ENCODE results near the genes OR4K14, OR6S1, ANG and NDRG2.

- PRO-cap: no peak
Observed at GRCh38 chr14:20019009-20019526, at the start of gene OR4K14. OR4K14 (minus strand) TSS chr14:20019307.

DNA sequence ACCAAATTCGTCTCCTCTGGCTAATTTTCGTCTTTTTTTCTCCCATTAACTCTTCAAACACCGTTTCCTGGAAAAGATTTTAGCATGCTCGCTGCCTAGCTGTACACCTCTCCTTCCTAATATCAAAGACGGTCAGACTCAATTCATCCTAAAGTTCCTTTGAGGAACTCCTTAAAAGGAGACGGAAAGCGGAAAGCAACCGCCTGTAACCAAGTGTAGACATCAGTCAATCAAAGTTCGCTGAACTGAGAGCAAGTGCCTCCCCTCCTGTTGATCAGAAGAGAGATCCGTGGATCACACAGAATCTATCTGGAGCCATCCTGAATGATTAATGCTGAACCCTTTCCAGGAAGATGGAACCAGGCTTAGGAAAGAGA lies 411 bp upstream of the TEP1 start:
- PRO-cap: no peak

GRCh38 chr14:20476573-20477755 lies 7.8 kb downstream of the PNP start:
- PRO-cap: no peak

DNA sequence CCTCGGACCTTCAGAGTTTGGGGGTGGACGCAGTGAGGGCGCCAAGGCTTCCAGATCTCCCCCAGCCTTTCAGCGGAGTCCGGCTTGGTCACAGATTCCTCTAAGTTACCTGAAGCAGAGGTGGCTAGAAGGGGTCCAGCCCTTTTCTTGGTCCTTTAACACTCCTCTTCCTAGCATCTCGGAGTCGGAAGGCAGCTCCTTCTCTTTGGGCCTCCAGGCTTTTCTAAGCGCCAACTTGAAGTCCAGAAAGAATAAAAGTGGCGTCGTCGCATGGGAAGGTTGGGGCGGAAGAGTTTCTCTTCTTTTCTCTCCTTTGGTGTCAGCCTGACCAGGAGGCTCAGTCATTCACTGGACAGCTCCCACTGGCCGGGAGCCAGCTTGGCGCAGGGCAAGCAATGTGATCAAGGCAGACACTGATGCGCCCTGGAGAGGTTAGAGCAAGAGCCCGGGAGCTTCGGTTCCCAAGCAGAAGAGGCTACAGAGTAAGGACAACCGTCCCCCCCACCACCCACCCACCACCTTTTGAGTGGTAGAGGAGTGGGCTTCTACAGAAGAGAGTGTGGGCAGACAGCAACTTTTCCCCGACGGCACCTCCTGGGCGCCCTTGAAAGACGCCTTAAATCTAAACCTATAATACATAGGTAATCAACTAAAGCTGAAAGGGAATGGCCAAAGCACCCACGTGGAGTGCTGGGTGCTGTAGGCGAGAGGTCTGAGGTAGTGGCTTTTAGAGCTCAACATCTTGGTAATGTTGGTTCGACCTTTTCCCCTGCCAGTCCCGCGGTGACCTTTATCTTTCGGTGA lies 9.4 kb downstream of the OR6S1 start:
- PRO-cap: no peak

DNA sequence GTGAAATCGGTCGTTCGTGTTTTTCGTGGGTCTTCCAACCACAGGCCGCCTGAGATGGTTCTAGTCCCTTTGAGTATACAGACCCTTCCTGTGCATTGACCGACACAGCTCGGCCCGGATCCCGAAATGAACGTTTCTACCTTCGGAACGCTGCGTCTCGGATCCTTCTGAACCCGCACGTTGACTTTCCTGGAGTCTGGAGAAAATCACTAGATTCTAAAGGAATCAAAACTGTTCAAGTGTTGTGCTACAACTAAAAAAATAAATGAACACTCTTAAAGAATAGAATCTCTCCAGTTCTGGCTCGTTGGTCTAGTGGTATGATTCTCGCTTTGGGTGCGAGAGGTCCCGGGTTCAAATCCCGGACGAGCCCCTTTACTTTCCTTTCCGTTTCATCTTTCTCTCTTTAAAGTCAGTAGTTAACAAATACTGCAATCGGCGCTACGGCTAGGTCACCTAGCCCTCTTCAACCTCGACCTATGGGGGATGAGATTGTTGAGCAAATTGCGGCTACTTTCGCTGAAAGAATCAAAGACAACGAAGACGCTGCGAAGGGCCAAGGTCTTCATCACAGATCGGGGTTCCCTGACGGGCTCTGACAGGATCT lies 8.7 kb downstream of the OR6S1 start:
- PRO-cap: no peak

DNA sequence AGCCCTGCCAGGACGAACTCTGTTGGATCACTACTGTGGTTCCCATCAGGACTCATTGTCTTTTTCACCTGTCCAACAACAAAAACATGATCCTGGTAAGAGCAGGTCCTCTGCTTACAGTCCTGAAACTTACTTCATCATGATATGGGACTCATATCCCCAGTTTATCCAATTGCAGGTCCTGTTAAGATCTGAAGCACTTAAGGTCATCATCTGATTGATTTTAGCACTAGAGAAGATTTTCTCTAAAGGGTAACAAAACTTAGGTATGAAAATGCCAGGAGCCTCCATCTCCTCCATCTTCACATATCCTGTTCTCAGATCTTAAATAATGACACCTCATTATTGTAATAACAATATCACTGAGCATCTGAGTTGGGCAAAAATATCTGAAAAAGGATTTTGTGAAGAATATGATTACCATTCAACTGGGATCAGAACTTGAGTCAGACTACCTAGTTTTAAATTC lies at the start of gene OR6S1:
OR6S1 (minus strand) TSS at position 56 of the 469 bp plus-strand sequence.
- PRO-cap: no peak

DNA sequence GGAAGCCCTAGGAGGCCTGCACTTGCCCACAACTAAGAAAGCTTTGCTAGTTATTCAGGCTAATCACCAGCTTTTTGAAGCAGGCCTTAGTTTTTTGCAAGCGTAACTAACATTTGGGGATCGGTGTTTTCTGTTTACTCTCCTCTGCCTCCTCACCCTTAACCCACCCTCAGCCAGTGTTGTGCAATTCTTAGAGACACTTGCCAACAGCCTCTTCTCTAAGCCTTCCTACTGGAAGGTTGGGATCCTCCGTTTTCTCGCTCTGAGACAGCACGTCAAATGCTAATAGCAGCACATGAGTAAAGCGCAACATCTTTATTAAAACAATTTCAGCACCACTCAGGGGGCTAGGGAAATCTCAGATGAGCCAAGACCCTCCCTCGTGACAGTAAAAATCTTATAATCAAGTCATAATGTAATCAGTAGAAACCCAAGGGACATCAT lies 704 bp downstream of the RNASE4 start:
- PRO-cap: no peak

DNA sequence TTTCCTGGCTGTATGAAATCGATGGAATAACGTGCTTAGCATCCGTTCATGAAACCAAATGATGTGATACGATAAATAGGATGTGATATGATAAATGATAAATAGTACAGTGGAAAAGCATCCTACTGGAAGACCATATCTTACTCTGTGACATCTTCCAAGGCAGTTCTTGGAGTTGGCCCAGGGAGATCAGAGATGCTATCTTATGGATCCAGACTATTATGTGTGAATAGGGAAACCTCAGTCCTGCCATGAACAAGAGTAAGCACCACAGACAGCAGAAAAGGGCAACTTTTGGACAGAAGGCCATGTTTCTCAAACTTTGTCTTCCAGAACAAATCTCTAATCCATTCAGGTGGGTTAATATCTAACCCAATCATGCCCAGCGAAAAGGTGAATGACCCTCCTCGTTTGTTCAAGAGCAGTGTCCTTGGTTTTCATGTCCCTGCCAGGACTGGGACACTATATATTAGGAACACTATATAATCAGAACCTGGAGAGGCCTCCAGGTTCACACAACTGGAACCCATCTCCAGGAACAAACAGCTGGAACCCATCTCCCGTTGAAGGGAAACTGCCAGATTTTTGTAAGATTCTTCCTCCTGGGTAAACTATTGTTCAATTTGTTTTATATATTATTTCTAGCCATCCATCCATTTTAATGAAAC lies at the start of gene ANG:
ANG (plus strand) TSS at position 496 of the 668 bp plus-strand sequence.
- PRO-cap: no peak

- PRO-cap: no peak
Observed at GRCh38 chr14:20714587-20715404, 26.2 kb downstream of the ANG start.

GRCh38 chr14:20730959-20731304 lies 14.8 kb upstream of the EDDM3A start:
- PRO-cap: unidirectional peak, minus-strand start at chr14:20731010

DNA sequence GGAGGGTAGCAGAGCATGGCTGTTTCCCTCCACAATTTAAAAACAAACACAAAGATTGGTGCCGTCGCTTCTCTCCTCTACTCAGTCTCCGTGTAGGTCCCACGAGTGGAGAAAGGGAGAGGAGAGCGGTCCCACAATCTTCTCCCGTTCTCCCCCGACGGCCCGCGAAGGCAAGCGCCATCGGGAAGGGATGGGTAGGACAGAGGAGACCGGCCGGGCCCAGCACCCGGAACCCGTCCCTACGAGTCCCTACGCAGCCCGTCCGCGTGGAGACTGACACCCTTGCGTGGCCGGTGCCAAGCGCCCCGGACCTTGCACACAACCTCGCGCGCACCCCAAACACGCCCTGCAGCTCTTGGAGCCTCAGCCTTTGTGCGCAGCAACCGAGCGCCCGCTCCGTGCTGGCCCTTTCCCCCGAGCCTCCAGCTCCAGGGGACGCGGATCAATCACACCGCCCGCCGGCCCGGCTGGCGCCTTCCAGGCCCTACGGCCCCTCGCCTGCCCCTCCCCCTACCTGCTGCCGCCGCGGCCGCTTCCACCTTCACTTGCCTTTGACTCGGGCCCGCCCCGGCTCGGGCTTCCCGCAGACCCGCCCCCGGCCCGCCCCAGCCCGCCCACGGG lies at the start of gene NDRG2:
NDRG2 (minus strand) TSS at position 547 of the 621 bp plus-strand sequence.
- PRO-cap: bidirectional peak, plus-strand start outside the sequence, minus-strand start at position 547 of the sequence

DNA sequence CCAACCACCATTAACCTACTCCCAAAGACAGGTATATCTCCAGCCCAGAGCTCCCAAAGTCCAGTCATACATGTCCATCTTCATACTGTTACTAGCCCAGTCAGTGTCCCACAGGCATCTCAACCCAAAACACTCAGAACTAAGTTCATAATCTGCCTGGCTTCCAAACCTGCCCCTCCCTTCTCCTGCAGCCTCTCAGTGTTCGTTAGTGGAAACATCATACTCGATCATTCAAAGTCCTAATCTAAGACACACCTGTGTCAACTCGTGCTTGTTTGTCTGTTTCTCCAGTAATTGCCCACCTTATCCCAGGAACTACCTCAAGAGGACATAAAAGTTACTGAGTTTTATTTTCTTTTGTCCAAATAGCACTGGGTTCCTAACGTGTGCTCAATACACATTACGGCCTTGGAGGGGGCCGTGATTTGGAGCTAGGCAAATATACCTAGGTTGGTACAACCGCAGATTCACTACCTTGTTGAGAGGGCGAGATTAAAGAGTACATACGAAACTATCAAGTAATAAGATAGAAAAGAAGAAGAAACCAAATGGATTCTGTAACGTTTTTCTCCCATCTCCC lies 3.0 kb downstream of the RNASE8 start:
- PRO-cap: no peak

- PRO-cap: no peak
Observed at GRCh38 chr14:21085933-21086476, 12.4 kb downstream of the ZNF219 start.

DNA sequence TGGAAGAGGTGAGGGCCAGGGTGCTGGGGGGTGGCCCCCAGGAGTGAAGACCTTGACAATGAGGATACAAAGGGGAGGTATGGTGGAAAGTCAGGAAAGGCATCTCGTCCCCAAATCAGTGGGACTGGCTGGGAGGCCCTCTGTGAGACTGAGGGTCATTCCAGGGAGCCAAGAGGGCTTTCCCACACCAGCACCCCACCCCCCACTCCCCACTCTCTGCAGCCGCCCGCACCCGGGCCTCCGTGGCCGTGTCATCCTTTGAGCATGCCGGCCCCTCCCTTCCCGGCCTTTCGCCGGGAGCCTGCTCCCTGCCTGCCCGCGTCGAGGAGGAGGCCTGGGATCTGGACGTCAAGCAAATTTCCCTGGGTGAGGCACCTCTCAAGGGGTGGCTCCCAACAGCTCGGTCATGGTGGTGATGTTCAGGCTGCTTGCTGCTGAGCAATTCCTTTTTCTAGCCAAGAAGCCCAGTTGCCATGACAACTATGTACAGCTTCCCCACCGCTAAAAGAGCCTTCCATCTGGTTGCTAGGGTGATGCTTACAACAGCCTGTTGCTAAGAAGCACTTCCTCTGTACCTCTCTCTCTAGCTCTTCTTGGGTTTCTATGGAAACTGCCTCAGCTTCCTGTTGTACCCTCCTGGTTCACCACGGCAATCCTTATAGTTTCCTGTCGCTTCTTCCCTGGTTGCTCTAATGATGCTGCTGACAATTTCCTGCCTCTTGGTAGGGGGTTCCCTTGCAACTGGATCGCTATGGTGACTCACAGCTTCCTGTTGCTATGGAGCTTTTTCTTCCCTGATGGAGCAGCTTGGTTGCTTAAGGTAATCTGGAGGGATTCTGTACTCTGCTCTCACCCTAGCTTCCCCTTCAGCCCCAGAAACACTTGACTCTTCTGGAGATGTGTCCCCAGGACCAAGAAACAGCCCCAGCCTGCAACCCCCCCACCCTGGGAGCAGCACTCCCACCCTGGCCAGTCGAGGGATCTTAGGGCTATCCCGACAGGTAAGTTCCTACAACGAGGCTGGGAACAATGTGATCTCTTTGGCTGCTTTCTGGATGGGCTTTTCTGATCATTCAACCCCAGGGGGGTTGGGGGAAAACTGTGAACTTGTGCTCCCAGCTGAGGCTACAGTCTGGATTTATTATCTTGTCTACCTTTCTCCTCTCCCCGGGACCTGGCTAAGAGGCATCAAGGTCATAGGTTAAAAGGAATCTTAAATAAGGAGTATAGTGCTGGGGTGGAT lies 10.9 kb downstream of the ZNF219 start:
- PRO-cap: no peak

DNA sequence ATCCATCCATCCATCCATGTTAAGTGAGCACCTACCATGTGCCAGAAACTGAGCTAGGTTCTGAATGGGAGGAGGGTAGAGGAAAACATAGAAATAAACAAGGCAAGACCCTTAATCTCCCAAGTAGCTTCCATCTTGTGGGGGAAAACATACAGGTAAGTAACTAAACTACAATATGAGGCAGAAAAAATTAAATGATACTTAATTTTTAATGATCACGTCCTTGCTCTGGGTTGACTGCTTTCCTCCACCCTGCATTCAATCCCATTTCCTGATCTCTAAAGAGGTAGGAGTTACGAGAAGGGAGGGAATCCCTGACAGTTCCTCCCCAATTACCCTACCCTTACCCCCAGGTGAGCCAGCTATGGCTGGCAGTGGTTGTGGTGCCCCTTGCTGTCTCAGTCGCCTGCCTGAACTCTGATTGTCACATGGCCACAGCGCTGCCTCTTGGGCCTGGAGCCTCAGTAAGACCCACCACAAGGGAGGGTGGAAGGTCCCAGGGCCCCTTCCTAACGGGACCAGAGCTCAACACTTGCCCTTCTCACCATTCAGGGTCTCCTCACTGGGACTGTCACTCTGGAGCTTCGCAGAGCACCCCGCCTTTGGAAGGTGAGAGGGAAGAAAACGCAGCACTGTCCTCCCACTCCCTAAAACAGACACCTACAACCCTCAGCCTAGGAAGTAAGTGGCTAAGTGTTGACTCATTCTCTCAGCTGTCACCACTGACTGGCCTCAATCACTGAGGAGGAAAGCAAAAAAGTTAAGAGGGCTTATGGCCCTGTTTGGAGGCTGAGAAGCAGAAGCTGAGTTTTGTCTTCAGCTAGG lies 858 bp downstream of the TMEM253 start:
- PRO-cap: no peak

DNA sequence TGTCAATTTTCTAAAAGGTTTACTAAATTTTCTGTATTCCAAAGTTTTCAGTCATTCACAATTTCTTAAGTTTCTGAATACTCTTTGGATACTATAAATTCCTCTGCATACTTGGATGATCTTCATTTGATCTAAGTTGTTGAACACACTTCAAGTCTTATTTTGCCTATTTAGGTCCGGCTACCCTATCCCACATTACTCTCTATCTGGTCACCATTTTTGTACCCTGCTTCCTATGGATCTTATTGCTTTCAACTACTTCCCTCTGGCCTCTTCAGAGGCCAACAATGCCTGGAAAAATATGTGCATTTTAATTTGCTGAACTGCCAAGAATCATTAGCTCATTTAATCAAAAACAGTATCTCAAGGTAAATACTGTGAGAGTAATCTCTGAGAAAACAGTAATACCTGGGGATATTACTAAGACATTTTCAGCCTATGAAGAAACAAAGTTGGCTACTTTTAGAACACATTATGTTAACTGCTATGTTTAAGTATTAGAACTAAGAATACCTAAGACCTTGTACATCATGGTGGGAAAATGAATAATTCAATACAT lies 27.7 kb downstream of the HNRNPC start:
- PRO-cap: no peak

DNA sequence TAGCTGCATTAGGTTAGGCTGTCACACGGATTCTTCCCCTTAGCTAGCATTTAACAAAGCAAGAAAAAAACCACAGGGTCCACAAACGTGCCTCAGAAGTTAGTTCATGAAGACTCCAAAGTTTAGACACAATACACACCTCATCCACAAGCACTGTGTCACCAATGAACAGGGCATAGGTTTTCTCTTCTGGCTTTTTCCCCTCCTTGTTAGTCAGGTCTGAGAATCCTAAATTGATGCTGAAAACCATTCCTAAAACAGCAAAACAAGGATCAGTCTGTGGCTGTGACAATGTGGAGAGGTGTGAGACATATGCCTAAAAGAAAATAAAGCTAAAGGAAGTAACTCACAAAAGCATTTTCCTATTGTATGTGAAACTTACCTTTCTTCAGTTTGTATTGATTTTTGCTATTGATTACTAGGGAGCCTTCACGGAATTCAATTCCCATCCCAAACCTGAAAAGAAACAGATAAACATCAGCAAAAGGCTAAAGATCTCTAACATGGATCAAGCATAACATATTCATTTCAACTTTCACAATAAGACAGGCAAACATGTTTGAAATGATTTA lies 19.0 kb downstream of the SUPT16H start:
- PRO-cap: no peak

DNA sequence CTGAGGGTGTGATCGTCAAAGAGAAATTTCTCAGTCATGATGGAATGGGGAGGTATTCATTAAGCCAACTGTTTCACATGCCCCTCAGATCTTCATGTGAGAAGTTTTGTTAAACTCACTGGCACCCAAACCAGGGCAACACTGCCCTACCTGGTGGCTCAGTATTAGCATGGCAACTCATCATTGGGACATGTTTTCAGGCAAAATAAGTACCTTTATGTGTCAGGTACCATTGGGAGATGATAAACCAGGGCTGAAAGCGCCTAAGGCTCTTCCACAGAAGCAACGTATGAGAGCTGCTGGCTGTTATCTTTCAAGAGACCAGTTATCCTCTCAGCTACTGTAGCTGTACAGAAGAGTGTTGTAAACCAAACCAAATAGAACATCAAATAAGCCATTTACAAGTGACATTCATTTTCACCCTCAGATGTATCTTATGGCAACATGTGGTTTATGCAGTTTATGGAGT lies 13.4 kb upstream of the SUPT16H start:
- PRO-cap: no peak

- PRO-cap: no peak
Observed at GRCh38 chr14:21501120-21501526, 10.0 kb downstream of the METTL3 start.

- PRO-cap: no peak
Observed at GRCh38 chr14:21845454-21845885, 171.9 kb upstream of the OR4E1 start.